GM23248 (cell line): ENCODE measurements around a stretch of chr20.

DNA sequence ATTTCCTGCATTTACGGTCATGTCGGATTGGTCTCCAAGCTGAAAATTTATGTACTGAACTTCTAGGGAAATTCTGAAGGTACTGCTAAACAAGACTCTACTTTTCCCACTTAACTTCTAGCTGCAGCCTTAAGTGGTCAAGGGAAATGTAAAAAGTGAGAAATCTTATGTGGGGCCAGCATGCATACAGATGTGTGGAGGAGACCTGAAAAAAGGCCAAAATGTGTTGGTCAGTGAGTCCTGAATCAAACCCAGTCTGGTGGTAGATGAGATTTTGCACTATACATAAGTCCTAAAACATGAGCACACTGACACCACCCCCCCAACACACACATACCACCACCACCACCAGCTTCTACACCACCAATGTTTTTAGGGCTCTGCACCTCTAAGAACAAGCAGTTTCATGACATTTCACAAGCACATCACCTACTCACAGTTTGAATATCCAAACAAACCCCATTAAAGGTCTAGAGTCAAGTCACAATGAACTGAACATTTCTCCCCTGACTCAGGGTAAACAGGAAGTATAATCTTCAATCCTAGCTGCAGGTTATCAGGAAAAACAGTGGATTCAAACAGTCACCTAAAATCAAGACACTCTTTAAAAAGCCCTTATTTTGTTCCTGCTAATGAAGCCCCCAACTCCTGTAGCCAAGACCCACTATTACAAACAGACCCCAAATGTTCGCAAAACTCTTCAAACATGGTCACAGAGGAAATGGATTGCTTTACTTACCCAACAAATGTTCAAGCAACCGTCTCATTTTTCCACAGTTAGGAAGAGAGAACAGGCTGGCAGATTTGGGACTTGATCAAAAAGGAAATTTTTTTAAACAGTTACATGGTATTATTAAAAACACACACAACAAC is 1.6 kb downstream of the ZMYND8 start:
- RAMPAGE, long total RNA: no peak

GRCh38 chr20:47358120-47358656 is 1.7 kb upstream of the ZMYND8 start:
- RAMPAGE, long total RNA: no peak

- RAMPAGE, long total RNA: no peak
Measured at GRCh38 chr20:47455115-47455847, 46.4 kb upstream of the NCOA3 start.

- RAMPAGE, long total RNA: no peak
Measured at GRCh38 chr20:47500967-47501382, 712 bp upstream of the NCOA3 start.

GRCh38 chr20:47725418-47725798 is 59.9 kb downstream of the SULF2 start:
- RAMPAGE, long total RNA: no peak

GRCh38 chr20:47797048-47797463 is 11.8 kb upstream of the SULF2 start:
- RAMPAGE, long total RNA: no peak

GRCh38 chr20:47844170-47844865 is 59.0 kb upstream of the SULF2 start:
- RAMPAGE, long total RNA: no peak

DNA sequence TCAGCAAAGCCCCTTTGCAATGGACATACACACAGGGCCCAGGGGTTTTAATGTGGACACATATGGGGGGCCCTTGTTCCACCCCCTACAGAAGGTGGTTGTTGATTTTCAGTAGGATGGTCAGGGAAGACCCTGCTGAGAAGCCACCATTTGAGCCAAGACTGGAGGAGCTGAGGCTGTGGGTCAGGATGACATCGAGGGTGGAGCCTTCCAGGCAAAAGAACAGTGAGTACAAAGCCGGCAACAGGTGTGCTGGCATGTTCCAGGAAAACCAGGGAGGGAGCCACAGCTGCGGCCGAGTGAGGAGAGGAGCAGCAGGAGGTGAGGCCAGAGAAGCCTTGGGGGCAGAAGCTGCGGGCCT is 126.8 kb upstream of the SULF2 start:
- RAMPAGE, long total RNA: no peak

- RAMPAGE, long total RNA: no peak
Measured at GRCh38 chr20:48195346-48195715, 410.1 kb upstream of the SULF2 start.

DNA sequence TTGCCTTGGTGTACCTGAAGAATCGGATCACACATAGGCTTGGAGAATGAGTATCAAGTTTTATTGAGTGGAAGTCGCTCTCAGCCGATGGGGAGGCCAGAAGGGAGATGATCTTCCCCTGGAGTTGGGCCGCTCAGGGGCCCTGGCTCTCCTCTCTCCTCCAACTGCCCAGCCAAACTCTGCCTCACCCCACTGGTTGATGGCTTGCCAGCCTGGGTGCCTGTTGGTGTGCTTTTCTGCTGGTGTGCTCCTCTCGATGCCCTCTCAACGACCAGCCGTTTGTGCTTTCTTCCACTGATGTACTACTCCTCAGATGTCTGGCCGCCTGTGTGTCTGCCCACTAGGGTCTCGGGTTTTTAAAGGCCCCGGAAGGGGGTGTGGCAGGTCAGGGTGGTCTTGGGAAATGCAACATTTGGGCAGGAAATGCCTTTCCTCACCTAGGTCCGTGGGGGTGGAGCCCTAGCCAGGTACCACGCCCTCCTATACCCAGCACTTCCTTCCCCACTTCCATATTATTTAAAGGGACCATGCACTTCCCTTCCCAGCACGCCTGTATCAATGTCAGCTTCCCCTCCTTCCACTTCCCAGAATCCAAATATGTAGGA is 516.2 kb downstream of the PREX1 start:
- RAMPAGE, long total RNA: no peak

- RAMPAGE, long total RNA: no peak
Measured at GRCh38 chr20:48651111-48651783, 176.6 kb downstream of the PREX1 start.

- RAMPAGE, long total RNA: no peak
Measured at GRCh38 chr20:48763006-48763926, 64.5 kb downstream of the PREX1 start.

DNA sequence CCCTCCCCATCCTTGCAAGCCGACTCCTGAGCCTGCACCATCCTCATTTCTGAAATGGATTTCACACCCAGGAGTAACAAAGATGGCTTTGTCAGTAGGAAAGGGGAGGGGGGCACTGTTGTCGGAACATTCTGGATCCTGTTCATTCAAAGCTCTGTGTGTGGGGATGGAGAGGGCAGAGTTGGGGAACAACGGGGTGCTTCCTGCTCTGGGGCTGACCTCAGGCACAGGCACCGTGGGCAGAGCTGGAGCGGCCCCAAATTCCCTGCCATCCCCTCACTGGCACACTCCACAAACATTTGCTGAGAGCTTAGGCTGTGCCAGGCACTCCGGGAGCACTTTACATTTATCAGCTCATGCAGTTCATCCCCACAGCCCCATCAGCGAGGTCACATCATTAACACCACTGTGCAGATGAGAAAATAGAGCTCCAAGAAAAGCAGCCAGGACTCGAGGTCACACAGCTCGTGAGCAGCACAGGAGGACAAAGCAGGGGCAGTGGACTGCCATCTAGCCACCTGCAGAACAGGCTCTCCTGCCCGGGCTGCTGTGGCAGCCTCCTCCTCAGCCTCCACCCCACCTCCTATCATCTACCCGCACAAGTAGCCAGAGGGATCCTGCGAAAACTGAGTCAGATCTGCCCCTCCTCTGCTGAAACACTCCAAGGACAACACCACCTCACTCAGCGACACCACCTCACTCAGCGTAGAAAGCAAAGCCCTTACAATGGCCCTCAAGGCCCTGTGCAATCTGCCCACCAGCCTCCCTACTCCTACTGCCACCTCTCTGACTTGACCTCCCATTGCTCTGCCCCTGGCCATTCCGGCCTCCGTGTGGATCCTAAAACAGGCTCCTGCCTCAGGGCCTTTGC is 19.6 kb downstream of the PREX1 start:
- RAMPAGE, long total RNA: no peak

DNA sequence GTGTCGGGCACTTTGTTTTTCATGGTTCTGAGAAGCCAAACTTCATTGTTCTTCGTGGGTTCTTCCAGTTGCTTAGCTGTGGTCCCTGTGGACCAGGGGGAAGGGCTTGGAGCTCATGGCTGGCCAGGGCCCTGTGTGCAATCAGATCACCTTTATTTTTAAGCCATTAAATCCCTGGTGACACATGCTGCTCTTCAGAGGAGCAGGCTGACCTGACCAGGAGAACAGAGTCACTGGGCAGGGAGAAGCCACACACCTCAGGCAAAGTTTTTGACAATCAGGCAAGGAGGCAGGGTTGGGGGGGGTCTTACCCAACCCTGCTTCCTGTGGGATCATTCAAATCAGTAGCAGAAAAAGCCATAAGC is 36.9 kb upstream of the PREX1 start:
- RAMPAGE, long total RNA: no peak

DNA sequence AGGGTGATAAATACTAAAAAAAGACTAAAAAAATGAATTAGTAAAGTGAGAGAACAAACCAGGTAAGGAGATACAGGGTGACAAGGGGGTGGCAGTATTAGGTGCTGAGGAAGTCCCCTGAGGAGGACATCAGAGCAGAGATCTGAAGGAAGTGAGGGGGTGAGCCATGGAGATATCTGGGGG is 9.9 kb downstream of the ARFGEF2 start:
- RAMPAGE, long total RNA: no peak

- RAMPAGE, long total RNA: no peak
Measured at GRCh38 chr20:48974489-48974900, 53.0 kb downstream of the ARFGEF2 start.

GRCh38 chr20:48984348-48985015 is 61.6 kb upstream of the CSE1L start:
- RAMPAGE, long total RNA: no peak

DNA sequence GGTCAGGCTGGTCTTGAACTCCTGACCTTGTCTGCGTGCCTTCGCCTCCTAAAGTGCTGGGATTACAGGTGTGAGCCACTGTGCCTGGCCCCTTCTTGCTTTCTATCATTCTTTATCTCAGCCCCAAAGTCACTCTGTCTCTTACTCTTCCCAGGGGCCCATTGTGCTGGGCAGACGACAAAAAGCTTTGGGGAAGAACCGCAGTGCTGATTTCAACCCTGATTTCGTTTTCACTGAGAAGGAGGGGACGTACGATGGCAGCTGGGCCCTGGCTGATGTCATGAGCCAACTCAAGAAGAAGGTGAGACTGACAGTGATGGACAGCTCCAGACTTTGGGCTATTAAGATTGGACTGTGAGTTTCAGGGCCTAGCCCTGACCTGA is 2.1 kb downstream of the DDX27 start:
- RAMPAGE, long total RNA: no peak

DNA sequence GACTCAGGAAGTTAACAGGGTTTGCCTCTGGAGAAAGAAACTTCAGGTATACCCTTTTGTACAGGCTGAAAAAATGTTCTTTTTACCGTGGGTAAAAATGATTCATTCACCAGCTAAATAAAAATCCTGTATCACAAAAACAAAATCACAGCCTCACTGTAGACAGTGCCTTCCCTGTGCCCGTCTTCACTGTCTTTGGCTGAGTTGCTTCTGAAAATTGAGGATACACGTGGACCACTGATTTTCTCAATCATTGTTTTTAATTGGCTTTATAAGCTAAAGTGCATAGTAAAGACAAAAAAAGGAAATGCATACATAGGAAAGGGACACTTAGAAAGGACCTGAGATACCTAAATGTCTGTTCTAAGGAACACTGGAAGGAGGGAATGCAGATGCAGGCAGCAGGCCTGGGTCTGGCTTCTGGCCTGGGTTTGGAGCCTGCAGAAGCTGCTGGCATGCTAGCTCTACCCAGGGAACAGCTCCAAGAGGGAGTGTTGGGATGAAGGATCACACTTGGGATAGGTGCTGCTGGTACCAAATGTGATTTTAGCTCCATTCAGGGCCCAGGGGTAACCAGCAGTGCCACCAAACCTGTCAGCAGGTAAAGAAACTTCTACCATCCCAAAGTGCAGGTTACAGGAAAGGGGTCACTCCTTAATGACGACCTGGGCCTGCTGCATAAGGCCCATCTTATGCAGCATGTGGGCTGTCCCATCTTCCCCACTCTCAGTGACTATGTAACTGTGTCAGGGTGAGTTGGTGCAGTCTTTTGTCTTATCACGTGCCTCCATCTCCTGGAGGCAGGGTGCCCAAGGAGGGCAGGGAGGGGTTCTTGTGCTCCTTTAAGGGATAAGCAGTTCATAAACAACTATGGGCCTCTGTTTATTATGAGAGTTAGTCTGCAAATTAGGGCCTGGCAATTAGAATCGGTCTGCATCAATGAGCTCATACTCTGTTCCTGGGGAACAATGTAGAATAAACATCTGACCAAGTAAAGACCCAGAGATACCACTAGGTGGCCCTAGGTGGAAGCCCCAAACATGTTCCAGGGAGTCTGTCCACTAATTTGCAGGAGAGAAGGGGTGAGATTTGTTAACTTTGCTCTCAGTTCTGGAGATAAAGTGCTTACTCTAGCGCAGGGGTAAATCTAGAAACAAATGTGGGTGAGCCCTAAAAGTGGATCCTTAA is 26.8 kb downstream of the DDX27 start:
- RAMPAGE, long total RNA: no peak

DNA sequence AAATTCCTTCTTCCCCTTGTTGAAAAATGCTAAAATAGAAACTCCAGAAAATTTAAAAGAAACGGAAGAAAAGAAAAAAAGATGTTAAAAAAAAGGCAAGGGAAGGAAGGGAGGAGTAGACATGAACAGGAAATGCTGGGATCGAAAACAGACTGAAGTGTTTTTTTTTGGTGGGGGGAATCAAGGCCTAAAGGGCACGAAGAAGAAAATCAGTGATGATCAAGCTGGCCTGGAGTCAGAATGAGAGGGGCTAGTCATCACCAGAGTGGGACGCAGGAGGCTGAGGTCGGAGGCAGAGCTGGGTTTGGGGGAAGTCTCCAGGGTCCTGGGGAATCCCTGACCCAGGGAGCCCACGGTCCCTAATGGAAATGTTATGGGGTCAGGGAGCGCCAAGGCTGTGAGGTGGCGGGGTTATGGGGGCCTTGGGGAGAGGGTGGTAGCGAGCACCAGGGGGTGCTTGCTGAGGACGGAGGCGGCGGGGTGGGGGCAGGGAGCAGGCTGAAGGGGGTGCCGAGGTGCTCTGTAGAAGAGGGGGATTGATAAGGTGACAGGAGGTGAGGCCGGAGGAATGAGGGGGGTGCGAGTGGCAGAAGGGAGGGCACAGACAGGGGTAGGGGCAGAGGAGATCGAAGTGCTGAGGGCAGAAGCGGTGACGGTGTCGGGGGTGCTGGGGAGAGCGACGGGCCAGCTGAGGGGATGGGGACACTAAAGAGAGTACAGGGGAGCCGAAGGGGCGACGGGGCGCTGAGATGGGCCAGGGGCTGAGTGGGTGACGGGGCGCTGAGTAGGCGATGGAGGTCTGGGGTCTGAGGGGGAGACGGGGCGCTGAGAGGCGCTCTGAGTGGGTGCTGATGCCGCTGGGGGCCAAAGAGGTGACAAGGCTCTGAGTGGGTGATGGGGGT is 671 bp downstream of the ZNFX1 start:
- RAMPAGE, long total RNA: no peak